Fibroblast of villous mesenchyme (primary cell): ENCODE measurements around a stretch of chr1.

GRCh38 chr1:18783892-18784279, 75.6 kb downstream of the TAS1R2 start:
- CAGE, long polyA plus RNA: no peak

- CAGE, long polyA plus RNA: no peak
Measured at GRCh38 chr1:18882609-18882846, 19.8 kb downstream of the ALDH4A1 start.

- CAGE, long polyA plus RNA: no peak
Measured at GRCh38 chr1:18918152-18918724, 15.9 kb upstream of the ALDH4A1 start.

GRCh38 chr1:18938469-18938677, 18.1 kb downstream of the IFFO2 start:
- CAGE, long polyA plus RNA: no peak

- CAGE, long polyA plus RNA: no peak
Measured at GRCh38 chr1:18956767-18957235, 325 bp upstream of the IFFO2 start.

DNA sequence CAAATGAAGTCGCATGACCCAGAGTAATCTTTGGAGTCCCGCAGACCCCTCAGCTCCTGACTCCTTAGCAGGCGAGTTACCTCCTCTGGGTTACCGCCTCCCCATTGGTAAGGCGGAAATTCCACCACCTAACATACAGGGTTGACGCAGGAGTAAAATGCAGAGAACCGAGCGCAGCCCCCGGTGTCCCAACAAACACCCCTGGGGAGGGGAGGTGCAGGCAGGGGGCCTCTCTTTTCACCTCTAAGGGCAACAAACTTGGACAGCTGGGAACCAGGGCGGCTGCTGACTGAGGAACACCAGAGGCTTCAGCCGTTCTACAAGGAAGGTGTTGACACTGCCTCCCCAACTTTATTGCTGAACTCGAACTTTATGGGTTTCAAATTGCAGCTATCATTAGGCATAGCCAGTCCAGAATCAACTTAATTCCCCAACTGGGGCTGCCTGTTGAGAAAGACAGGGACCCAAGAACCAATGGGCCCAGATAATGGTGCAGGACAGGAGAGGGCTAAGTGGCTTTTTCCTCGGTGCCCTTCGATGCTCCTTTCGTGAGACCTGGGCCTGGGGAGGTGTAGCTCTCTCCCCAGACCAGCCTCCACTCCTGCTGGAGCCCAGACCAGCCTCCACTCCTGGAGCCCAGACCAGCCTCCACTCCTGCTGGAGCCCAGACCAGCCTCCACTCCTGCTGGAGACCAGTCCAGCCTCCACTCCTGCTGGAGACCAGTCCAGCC, 115.5 kb upstream of the IFFO2 start:
- CAGE, long polyA plus RNA: no peak

DNA sequence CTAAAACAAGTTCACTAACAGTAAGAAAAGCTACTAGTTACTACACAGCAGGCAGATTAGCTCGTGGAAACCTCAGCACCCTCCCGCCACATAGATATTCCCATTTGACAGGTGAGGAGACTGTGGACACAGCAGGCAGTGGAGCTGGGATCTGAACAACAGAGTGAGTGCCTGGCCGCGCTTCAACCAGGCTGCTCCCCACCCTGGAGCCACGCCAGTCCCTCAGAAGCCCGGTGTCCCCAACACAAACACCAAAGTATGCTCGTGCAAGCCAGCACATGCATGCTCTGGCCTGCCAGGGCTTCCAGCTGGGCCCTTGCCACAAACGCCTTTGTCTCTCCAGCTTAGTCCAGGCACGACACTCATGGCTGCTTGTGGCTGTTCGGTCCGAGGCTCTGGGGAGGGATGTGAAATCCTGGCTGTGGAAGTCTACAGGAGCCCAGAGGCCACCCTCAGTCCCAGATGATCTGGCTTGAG, 116.8 kb upstream of the IFFO2 start:
- CAGE, long polyA plus RNA: no peak

GRCh38 chr1:19096395-19096836, 113.7 kb downstream of the UBR4 start:
- CAGE, long polyA plus RNA: no peak

DNA sequence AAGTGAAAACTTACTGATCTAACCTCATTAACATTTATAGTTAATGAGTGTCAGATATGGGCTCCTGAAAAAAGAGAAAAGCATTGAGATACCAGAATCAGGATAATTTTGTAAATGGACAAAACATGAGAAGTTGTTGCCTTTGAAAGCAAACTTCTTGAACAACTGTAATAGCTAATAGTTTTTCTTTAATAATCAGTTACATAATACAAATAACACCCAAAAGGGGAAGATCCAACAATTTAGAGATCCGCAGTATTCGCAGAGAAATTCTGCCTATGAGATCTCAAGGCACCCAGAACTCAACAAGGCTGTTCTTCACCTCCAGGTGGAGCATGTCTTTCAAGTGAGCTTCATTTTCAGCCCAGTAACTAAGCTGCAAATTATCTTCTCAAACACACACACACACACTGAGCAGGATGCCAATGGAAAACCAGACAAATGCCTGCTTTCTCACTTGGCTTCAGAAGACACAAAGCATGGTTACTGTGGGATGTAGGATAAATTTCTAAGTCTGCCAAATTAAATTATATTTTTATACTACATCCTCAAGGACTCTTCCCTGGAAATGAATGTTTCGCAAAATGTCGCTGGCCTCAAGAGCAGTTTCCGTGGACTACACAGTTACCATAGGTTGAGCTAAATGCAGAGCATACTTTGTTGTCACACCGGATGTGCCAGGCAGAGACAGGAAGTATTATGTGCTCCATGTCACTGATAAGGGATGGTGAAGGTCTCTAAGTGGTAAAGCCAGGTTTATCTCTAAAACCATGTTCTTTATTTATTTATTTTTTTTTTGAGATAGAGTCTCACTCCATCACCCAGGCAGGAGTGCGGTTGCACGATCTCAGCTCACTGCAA, 30.4 kb downstream of the UBR4 start:
- CAGE, long polyA plus RNA: no peak

GRCh38 chr1:19180689-19181123, 29.4 kb downstream of the UBR4 start:
- CAGE, long polyA plus RNA: no peak

DNA sequence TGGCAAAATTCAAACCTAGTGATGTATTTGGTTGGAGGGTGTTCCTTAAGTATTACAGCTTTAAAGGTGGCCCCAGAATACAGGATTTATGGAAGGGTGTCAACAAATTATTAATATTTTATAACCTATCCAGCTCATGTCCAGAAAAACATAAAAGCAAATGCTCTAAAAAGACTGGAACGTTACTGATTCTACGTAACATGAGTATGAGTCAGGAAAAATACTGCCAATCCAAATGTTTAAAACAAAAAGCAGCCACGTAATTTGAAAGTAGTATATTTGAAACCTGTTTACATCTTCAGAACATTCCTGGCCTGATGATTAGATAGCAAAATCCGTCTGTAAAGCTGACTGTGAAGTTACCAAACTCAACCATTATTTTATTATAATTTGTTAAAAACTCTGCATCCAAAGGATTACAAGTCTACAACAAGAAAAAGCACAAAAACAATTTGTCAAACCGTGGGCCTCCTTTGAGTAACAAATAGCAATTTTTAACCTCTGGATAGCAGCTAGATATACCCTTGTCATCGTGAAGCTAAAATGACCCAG, 1.3 kb downstream of the UBR4 start:
- CAGE, long polyA plus RNA: no peak

GRCh38 chr1:19255049-19255597, 3.5 kb downstream of the MRTO4 start:
- CAGE, long polyA plus RNA: no peak

DNA sequence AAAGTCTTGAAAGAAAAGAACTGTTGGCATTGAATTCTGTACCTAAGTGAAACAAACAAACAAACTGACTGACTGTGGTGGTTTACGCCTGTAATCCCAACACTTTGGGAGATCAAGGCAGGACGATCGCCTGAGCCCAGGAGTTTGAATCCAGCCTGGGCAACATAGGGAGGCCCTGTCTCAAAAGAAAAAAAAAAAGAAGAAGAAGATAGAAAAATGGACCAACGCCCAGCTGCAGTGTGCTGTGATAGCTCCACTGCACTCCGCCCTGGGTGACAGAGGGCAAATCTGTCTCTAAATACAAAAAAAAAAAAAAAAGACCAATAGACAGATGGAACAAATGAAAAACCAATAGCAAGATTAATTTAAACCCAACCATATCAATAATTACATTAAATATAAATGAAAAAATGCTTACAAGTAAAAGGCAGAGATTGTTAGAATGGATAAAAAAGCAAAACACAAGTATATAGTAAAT, 13.9 kb downstream of the AKR7A3 start:
- CAGE, long polyA plus RNA: no peak

DNA sequence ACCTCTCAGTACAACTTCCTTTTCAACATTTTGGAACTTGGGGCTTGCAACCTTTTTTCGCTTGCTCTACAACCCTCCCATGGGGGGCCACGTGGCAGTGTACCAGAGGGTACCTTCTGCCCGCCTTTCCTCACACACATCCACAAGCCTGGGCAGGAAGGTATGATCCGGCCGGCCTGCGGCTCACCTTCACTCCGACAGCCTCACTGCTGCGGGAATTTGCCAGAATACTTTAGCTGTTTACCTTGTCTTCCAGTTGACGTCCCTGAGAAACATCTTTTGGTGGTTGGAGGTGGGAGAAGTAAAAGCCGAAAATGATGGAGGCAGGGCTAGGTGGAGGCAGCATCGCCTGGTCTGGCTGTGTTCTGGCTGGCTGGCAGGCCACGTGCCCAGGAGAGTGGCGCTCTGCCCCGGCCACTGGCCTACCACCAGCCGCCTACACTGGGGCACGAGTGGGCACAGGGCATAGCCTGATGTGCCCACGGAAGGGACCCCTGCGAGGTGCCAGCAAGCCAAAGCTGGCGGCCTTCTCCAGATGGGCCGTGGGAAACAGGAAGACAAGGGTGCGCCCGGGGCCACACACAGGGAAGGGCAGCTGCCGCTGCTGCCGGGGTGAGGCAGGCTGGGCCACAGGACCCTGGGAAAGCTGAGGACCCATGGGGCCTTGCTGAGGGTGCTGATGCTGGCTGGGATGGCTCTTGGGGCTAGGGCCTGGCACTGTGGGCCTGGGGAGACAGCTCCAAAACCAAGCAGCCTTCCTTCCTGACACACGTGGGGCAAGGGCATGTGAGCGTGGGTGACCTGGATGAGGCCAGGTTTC, 40.6 kb downstream of the SLC66A1 start:
- CAGE, long polyA plus RNA: no peak

- CAGE, long polyA plus RNA: no peak
Measured at GRCh38 chr1:19370798-19371340, 58.7 kb downstream of the SLC66A1 start.

DNA sequence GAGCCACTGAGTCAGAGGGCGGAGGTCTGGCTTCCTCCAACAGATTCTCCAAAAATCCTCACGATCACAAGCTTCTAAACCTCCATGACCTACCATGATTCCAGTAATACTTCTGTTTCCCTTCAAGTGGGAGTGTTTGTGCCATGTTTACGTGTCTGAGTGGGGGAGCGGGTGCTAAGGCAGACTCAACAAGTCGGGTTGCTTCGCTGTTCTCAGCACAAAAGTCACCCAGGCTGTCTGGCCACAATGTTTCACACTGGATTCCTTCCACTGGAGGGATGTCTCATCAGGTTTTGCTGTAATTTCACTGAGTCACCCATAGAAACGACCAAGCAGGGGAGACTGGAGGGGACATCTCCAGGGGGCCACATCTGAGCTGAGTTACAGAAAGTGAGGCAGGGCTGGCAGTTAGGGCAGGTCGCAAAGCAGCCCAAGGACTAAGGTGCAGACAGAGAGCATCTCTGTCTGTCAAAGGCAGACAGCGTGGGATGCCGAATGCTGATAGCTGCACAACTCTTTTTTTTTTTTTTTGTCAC, 86.3 kb downstream of the SLC66A1 start:
- CAGE, long polyA plus RNA: no peak

- CAGE, long polyA plus RNA: no peak
Measured at GRCh38 chr1:19404486-19405033, 80.8 kb downstream of the CAPZB start.

DNA sequence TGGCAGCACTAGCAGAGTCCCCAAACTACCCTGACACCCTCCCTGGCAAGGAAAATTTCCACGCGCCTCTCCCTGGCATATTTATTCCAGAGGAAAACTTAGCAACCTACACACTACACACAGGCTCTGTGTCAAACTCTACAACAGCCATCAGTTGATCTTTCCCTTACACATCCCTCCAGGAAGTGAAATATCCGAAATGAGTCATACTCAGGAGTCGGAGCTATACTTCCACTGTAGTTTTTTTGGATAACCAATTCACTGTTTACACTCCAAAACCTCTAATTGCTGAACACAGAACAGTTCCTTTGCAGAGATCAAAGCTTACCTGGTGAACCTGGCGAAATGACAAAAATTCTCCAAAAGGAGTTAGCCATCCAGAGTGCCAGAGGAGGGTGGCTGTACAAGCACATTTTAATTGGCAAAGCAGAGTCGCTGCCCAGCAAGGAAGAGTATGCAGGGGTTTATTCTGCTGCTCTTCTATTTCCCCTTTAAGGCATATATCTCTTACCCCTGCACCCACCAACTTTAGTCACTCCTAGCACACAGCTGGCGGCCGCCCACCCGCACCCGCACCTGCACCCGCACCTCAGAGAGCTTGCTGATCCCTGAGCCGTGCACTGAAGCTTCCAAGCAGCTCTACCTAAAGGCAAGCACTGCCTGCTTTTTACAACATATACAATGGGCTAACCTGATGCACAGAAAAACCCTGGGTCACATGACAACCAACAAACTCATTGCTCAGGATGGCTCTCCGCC, 55.0 kb downstream of the CAPZB start:
- CAGE, long polyA plus RNA: no peak

- CAGE, long polyA plus RNA: no peak
Measured at GRCh38 chr1:19447677-19448374, 37.5 kb downstream of the CAPZB start.

GRCh38 chr1:19459494-19460074, 25.8 kb downstream of the CAPZB start:
- CAGE, long polyA plus RNA: no peak